Measurements from ENCODE around the gene SLC7A1.

DNA sequence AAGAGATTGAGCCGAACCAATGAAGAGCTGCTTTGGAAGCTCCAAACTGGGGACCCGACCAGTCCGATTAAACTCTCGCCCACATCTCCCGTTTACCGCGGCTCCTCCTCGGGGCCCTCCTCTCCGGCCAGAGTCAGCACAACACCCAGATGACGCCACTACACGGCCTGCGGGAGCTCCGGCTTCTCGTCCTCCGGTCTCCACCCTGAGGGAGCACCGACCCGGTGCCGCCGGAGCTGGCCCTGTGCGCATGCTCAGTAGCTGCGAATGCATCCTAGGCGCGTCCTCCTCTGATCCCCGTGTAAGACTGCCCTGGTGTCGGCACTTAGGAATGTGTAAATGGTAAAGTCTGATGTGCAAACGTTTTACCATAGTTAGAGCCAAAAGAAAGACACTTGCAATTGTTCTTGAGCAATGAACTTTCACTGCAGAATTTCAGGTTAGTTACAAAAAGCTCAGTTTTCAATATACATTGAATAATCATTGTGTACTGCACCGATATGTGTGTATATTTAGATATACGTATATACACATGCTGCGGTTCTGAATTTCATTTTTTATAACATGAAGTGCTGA is 92.3 kb downstream of the SLC7A1 start:
- RRBS: 21% methylated on average over 5 of the region's 29 CpGs

GRCh38 chr13:29511582-29512907 is 83.4 kb downstream of the SLC7A1 start:
- RRBS: no CpG with 5 or more reads among the region's 19 CpGs

DNA sequence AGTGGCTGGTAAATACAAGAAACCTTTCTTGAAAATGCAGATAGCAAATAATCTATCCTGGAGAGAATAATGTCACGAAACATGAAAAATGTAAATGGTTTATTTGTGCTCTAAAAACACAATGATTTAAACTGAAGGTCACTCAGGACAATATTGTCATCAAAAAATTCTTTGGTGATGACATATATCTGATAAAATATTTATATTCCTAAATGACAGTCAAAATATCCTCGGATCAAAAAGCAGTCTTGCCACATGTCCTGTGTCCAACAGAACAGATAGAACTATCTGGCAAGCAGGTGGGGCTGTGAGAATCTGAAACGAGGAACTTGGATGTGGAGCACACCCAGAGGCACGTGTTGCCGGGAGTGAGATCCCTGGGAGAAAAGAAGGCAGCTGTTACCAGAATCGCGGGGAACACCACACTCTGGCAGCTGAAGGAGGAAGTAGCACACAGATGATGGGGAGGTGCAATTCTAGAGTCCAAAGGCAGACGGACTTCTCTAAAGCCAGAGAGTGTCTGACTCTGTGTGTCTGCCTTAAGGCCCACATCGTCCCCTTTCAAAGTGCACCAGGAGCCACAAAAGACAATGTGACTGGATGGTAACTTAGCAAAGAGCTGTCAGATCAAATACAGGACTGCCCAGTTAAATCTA is 22.4 kb downstream of the SLC7A1 start:
- RRBS: no CpG with 5 or more reads among the region's 9 CpGs

DNA sequence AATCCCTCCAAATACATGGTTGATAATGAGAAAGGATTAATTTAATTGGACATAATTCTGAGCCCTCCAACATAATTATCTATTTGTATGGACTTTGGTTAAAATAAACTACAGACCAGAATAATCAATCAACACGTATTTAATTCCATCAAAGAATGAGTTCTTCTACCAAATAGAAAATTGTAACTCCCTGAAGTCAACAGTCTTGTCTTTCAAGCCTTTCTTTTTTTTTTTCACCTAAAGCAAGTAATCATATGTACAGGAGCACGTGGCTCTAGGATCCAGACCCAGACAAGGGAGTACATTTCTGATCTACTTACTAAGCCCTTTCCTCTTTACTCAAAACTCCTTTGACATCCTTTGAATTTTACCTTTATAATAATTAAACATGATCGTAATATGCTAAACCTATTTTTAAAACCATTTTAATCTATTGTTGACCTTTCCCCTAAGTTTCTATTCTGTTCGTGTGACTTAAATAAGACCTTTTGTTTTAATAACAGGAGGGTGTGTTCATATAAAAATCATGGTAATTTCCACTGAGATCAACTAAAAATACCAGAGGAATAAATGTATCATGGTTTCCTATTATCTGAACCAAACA is 1.8 kb downstream of the SLC7A1 start:
- RRBS: no CpG with 5 or more reads among the region's 4 CpGs

GRCh38 chr13:29595303-29596141 is at the start of gene SLC7A1:
Gene SLC7A1 (minus strand): TSS chr13:29595688.
- RRBS: 1% methylated on average over 39 of the region's 113 CpGs

GRCh38 chr13:29812044-29812546 is 38.3 kb downstream of the UBL3 start:
- RRBS: no CpG with 5 or more reads among the region's 1 CpG

GRCh38 chr13:29841467-29841888 is 8.9 kb downstream of the UBL3 start:
- RRBS: no CpG with 5 or more reads among the region's 3 CpGs

DNA sequence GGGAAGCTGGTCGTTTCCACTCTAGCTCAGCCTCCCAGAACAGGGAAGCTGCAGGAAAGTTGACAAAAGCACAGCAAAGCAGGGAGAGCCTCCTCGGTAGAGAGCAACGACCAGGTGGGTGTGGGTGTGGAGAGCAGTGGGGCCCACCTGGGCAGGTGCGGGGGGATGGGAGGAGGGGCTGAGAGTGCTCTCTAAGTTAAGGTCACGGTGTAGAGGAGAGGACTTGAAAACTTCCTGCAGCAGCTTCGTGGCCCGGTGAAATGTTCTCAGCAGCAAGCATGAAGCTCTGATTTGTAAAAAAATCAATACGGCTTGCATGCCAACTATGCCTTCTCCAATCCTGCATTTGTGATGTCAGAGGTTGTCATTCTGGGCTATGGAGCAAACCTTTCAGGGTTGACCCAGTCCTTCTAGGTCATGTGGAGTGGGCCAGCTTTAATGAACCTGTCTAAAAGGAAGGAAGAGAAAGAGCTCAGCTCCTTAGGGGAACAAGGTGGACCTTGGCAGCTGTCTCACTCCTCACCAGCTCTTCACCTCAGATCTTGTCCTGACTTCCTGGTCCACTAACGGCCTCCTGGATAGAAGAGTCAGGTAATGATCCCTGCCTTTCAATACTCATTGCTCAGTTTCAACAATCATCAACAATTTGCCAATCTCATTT is 85.8 kb upstream of the UBL3 start:
- RRBS: no CpG with 5 or more reads among the region's 9 CpGs

GRCh38 chr13:30108604-30109413 is 198.5 kb downstream of the KATNAL1 start:
- RRBS: no CpG with 5 or more reads among the region's 19 CpGs

DNA sequence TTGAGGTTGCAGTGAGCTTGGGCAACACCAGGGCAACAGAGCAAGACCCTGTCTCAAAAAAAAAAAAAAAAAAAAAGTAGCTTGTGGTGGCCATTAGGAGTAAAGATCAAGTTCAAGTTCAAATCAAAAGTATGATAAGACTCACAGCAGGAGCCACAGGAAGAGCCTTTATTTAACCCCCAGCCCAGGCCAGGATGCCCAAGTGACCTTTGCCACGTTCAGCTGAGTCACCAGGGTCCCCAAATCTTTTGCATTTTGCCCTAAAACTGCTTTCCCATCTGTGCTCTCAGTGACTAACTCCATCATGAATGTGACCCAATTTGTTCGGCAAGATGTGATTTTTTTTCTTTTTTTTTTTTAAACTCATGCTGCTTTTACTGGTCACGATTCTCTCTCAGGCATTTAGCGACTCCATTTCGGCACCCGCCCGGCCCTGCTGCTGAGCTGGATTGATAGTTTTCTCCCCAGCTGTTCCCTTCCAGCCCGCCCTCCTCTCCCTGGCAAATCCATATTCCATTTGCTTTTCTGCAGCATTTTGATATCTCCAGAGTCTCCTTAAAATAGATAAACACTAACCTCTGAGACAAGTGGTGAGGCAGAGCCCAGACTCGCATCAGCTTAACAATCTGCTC is 55.4 kb upstream of the KATNAL1 start:
- RRBS: no CpG with 5 or more reads among the region's 9 CpGs

DNA sequence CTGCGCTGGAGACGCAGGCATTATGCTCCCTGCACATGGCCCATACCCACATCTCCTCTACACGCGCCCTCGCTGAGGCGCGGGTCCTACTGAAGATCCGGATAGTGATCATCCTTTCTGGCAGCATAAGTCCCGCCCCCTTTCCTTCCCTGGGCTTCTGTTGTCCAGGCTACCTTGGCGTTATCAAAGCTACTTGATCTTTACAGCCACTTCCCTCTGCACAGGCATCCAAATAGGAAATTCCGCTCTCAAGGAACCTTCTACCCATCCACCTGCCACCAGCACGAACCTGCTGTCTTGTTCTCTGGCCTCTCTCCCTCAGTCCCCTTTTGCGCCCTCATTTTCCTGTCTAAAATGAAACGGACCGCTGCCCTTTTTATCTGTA is 1.2 kb upstream of the UBE2L5 start:
- RRBS: no CpG with 5 or more reads among the region's 15 CpGs

DNA sequence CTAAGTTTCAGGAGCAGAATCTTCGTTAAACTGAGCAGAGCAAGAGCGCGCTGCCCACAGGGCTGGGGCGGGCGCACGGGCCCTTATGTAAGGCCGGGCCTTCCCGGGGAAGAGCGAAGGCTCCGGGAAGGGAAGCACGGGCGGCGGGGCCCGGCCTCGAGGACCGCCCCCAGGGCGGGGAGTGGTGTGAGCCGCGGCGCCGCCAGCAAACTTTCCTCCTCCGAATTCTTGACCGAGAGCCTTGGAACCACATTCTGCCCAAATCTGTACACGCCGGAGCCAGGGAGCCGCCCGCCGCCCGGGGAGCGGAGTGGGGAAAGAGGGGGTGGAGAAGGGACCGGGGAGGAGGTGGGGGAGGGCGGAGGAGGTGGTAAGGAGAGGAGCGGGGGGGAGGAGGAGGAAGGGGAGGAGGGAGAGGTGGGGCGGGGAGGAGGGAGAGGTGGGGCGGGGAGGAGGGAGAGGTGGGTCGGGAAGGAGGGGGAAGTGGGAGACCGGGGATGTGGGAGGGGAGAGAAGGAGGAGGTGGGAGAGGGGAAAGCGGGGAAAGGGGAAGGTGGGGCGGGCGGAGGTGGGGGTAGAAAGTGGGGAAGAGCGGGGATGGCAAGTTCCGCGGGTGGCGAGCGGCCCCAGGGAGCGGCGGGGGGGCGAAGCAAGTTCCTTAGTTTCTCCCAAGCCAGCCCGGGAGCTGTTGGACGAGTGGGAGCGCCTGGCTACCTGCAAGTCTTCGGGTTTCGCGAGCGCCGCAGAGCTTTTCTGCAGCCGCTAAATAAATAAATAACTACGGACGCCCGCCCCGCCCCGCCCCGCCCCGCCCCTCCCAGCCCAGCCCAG is 575 bp upstream of the UBE2L5 start:
- RRBS: no CpG with 5 or more reads among the region's 64 CpGs

GRCh38 chr13:30799247-30800020 is 64.1 kb downstream of the ALOX5AP start:
- RRBS: no CpG with 5 or more reads among the region's 16 CpGs

GRCh38 chr13:31859231-31859916 is 120.0 kb downstream of the RXFP2 start:
- RRBS: no CpG with 5 or more reads among the region's 8 CpGs

GRCh38 chr13:31908880-31909686 is 122.5 kb upstream of the FRY start:
- RRBS: no CpG with 5 or more reads among the region's 2 CpGs

DNA sequence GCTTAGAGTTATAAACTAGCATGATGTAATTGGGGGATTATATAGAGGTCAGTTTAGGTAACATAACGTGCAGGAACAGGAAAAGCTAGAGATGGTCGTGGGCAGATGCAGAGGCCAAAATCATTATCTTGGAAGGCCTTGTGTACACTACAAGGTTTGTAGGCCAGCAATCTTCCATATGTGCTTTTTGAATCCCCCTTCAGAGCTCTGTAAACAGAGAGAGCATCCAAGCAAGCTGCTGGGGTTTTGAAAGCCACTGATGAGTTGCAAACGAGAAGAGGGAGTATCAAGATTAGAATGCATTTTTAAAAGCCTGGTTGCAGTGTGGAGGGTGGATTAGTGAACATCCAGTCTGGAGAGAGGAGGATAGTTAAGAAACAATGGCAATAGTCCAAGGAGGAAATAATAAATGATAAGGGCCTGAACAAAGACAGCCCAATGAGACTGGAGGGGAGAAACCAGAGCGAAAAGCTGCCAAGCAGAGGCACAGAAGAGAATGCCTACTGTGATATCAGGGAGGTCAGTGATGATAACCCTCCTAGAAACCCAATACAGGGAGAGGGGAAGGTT is 109.6 kb downstream of the ZAR1L start:
- RRBS: no CpG with 5 or more reads among the region's 4 CpGs

- RRBS: 2% methylated on average over 12 of the region's 24 CpGs
These were observed 288 bp downstream of the N4BP2L1 start for GRCh38 chr13:32427738-32427945.

DNA sequence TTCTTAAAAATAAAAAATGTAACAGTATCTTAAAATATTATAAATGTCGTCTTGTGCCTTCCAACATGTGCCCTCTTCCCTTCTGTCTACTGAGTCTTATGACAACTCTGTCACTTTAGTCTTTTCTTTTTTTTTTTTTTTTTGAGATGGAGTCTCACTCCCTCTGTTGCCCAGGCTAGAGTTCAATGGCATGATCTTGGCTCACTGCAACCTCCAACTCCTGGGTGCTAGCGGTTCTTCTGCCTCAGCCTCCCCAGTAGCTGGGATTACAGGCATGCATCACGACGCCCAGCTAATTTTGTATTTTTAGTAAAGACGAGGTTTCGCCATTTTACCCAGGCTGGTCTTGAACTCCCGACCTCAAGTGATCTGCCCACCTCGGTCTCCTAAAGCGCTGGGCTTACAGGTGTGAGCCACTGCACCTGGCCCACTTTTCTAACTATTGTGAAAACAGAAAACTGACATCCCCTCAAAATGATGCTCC is 37.8 kb downstream of the N4BP2L2 start:
- RRBS: no CpG with 5 or more reads among the region's 9 CpGs

GRCh38 chr13:32587766-32588224 is 1.5 kb downstream of the PDS5B start:
- RRBS: no CpG with 5 or more reads among the region's 9 CpGs

GRCh38 chr13:32736344-32737031 is 150.2 kb downstream of the PDS5B start:
- RRBS: no CpG with 5 or more reads among the region's 4 CpGs